AG04450 (cell line): ENCODE results near the gene DRICH1.

DNA sequence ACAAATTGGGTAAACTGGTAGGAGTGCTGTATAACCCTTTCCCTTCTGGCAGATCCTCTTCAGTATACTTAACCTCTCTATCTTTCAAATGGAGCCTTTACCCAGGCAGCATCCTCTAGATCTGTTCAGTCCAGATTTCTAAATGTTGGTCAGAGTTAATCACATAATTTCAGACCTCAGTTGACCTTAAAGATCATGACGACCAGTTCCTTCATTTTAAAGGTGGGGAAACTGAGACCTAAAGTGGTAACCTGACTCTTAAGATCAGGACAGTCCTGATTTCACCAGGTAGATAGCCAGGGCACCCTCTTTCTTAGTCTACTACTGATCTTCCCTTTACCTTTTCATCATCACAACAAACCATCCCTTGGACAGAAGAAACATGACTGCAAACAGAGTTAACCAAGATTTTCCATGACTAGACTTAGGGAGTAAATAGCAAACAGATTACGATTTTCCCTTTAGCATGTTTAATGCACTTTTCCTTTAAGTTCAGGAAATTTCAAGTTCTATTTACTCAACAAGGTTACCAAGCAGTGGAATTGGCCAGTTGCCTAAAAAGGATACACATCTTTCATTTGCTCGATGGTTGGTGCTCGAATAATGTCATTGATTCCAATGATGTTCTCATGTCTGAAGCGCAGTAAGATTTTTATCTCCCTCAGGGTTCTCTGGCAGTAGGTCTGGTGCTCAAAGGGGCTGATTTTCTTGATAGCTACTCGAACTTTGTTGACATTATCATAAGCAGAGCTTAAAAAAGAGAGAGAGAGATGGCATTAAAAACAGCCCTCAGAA is 60.2 kb downstream of the MAPK1 start:
- CAGE, long polyA plus RNA, result no peak
- RRBS, result no CpG with 5 or more reads among the region's 6 CpGs

- CAGE, long polyA plus RNA, result no peak
- RRBS, result 10% methylated on average over 3 of the region's 10 CpGs
Measured at GRCh38 chr22:21942324-21942908, 10.2 kb downstream of the PPM1F start.

GRCh38 chr22:22214656-22215055 is 29.9 kb upstream of the VPREB1 start:
- CAGE, long polyA plus RNA, result no peak
- RRBS, result no CpG with 5 or more reads among the region's 3 CpGs

DNA sequence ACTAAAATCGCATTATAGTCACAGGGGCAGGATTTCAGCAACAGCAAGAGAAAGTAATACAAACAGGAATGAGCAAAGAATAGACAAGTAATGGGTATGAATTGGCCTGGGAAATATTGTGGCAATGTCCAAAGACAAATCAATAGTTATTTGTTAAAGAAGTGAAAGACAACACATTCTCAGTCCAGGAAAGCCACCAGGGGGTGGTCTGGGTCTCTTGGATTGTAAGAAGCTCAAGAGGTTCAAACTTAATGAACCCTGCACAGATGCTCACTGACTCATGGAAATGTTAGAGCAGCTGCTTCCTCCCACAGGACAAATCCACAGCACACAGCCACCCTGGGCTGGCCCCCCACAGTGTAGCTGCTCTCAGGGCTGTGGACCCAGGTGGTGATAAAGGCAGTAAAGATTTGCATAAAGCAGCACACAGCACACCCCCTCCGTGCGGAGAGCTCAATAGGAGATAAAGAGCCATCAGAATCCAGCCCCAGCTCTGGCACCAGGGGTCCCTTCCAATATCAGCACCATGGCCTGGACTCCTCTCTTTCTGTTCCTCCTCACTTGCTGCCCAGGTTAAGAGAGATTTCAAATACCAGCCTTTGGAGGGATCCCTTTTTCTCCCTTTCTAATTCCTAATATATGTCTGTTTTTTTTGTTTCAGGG is 124.7 kb downstream of the VPREB1 start:
- CAGE, long polyA plus RNA, result no peak
- RRBS, result no CpG with 5 or more reads among the region's 3 CpGs

GRCh38 chr22:22550431-22551593 is 8.3 kb downstream of the PRAME start:
- CAGE, long polyA plus RNA, result no peak
- RRBS, result no CpG with 5 or more reads among the region's 11 CpGs

GRCh38 chr22:22557370-22558014 is 1.6 kb downstream of the PRAME start:
- CAGE, long polyA plus RNA, result no peak
- RRBS, result 93% methylated on average over 3 of the region's 24 CpGs

- CAGE, long polyA plus RNA, result no peak
- RRBS, result no CpG with 5 or more reads among the region's 9 CpGs
Measured at GRCh38 chr22:22787703-22788323, 99.8 kb upstream of the IGLL5 start.

DNA sequence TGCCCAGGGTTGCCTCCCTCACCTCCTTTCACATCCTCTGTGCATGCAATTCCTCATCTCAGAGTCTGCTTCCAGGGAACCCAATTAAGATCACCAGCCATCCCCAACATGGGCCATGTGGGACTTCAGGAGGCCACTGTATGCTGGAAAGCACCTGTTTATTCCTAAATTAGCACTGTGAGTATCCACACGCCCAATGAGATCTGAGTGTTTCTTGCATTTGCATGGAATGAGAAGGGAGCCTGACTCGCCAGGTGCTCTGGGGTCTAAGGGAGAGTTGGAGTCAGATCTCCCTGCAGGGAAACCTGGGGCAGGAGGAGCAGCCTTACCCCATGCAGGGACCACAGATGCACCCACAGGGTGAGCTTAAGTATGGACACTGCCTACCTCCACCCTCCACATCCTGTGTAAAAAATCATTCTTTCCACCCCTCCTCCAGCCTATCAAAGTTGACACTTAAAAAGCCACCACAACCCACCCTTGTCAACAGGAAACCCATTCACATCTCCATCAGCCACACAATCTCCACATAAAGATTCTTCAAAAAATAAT is 67.1 kb upstream of the IGLL5 start:
- CAGE, long polyA plus RNA, result no peak
- RRBS, result no CpG with 5 or more reads among the region's 2 CpGs

GRCh38 chr22:22849803-22850232 is 37.8 kb upstream of the IGLL5 start:
- CAGE, long polyA plus RNA, result no peak
- RRBS, result no CpG with 5 or more reads among the region's 2 CpGs

DNA sequence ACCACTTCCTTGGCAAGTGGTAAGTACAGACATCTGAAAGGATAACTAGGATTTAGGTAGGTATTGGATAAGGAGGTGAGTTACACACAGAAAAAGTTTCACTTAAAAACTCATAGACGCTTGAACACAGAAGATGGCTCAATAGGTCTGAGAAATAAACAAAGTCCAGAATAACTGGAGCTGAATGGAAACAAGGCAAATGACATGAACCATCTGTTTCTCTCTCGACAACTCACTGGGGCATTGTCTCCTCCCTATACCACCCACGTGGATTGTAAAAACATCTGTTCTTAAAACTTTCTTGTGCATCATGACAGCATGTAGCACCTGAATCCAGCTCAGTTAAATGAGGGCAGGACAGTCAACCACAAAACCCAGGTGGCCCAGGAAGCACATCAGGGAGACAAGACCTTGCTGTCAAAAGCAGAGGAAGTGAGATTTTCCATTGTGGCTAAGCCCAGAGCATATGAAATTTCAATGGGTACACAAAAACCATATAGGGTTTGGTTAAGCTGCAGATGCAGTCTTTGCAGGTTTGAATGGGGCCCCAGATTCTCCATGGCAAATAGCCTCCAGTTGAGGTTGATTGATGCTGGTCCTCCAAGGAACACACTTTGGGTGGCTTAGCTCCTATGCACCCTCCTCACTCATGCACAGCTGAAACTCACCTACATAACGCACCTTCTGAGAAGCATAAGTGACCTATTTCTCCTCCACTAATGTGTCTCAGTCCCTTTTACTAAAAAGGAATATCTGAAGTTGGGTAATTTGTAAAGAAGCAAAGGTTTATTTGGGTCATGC is 21.9 kb upstream of the IGLL5 start:
- CAGE, long polyA plus RNA, result no peak
- RRBS, result no CpG with 5 or more reads among the region's 4 CpGs

- CAGE, long polyA plus RNA, result no peak
- RRBS, result no CpG with 5 or more reads among the region's 5 CpGs
Measured at GRCh38 chr22:22910784-22911100, 23.1 kb downstream of the IGLL5 start.

DNA sequence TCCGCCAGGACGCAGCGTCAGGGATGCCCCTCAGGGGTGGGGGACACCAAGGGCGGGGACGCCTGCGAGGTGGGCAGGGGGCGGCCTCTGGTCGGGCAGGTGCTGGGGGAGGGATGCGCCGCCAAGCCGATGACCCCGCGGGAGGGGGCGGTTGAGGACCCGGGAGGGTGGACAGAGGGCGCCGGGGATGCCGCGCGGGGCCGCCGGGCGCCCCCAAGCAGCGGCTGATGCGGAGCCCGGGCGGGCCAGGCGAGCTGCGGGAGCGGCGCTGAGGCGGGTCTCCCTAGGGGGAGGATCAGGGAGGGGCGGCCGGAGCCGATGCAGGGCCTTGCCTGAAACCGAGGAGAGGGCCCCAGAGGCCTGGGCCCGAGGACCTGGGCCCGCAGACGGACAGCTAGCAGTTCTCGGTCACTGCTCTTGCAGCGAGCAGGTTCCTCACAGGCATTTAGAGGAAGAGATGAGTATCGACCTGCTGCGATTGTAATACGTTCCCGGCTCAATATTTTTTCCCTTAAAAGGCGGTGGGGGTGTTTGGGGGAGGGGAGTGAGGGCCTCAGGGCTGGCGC is 451 bp downstream of the GNAZ start:
- CAGE, long polyA plus RNA, result no peak
- RRBS, result 5% methylated on average over 8 of the region's 47 CpGs

- CAGE, long polyA plus RNA, result no peak
- RRBS, result 21% methylated on average over 7 of the region's 37 CpGs
Measured at GRCh38 chr22:23098228-23099625, 28.4 kb downstream of the GNAZ start.

GRCh38 chr22:23203968-23204807 is 23.9 kb downstream of the BCR start:
- CAGE, long polyA plus RNA, result no peak
- RRBS, result no CpG with 5 or more reads among the region's 20 CpGs

GRCh38 chr22:23527279-23527759 is 52.8 kb downstream of the IGLL1 start:
- CAGE, long polyA plus RNA, result no peak
- RRBS, result no CpG with 5 or more reads among the region's 5 CpGs

- CAGE, long polyA plus RNA, result no peak
- RRBS, result no CpG with 5 or more reads among the region's 1 CpG
Measured at GRCh38 chr22:23632251-23632560, at the start of gene DRICH1. Gene DRICH1, minus strand, starts transcription at chr22:23632321.

- CAGE, long polyA plus RNA, result no peak
- RRBS, result no CpG with 5 or more reads among the region's 15 CpGs
Measured at GRCh38 chr22:23638571-23639383, 6.7 kb upstream of the DRICH1 start.

DNA sequence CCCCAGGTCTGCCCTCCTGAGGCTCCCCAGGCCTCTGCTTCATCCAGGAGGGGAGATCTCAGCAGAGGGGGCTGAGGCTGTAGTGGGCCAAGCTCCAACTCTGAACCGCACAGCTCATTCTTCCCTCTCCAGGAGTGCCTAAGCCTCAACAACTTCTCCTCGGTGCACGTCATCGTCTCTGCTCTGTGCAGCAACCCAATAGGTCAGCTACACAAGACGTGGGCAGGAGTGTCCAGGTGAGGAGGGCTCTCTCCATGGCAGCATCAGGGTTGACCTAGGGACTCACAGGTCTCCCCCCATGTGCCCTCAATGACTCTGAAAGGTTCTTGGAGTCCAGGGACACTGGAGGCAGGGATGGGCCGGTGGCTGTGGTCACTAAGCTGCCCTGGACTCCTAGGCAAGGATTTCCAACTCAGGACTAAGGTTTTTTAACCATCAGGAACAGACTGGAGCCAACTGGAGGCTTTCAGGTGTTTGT is 3.4 kb downstream of the RGL4 start:
- CAGE, long polyA plus RNA, result no peak
- RRBS, result no CpG with 5 or more reads among the region's 6 CpGs

DNA sequence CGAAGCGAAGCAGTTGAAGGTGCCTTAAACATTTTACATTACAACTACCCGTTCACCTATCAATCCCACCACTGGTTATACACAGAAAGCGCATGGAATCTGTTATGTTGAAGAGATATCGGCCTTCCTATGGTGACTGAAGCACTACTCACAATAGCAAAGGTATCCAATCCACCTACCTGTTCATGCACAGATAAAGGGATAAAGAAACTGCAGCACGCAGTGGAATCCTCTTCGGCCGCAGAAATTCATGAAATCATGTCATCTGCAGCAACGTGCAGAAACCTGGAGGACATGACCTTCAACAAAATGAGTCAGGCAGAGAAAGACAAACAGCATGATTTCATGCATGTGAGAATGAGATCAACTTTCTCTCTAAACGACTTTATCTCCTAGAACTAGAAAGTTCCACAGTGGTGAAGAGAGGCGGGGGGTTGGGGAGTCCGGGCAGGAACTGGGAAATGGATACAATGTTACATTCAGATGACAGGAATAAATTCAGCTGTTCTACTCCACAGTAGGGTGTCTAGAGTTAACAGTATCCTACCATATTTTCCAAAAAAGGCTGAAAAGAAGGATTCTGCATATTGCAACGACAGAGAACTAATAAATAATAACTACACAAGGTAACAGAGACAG is 9.9 kb downstream of the RGL4 start:
- CAGE, long polyA plus RNA, result no peak
- RRBS, result no CpG with 5 or more reads among the region's 13 CpGs

DNA sequence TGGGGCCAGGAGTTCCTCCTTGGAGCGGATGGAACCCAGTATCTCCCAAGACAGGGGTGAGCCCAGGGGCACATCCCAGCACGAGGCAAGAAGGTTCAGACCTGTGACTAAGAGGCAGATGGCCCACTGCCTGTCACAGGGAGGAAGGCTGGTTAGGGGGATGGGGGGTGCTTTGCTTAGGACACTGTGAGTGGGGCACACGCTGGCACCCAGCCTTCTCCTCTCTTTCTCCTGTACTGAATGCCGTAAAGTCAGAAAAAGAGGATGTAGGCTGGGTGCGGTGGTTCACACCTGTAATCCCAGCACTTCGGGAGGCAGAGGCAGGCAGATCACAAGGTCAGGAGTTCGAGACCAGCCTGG is 24.5 kb downstream of the RGL4 start:
- CAGE, long polyA plus RNA, result no peak
- RRBS, result no CpG with 5 or more reads among the region's 7 CpGs